Measurements from ENCODE around the gene XRN1.

GRCh38 chr3:141426418-141426879, 58.1 kb downstream of the ZBTB38 start:
- PRO-cap: bidirectional peak, plus-strand start at chr3:141426516, minus-strand start at chr3:141426510
- RRBS: no CpG with 5 or more reads among the region's 8 CpGs

DNA sequence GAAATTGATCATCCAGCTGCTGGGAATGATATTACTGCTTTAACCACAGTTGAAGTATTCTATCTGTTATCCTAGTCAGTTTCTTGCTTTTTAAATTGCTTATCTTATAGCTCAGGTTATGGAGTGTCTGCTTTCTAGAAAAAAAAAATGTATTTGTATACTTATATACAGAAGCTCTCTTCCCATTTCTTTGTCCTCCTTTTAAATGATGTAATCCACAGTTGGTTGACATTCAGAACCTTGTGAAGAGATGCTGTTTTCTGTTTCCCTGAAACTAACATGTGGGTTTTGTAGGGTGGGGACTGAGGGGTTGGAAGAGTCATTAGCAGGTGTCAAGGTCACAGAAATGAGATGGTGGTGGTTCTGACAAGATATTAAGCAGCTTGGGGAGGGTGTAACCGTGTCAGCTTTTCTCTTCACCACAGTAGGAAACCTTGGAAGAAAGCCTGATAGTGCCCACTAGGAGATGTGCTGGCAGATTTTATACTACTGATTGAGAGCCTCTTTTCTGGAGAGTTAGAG, 2.3 kb downstream of the RASA2 start:
- PRO-cap: no peak
- RRBS: no CpG with 5 or more reads among the region's 1 CpG

DNA sequence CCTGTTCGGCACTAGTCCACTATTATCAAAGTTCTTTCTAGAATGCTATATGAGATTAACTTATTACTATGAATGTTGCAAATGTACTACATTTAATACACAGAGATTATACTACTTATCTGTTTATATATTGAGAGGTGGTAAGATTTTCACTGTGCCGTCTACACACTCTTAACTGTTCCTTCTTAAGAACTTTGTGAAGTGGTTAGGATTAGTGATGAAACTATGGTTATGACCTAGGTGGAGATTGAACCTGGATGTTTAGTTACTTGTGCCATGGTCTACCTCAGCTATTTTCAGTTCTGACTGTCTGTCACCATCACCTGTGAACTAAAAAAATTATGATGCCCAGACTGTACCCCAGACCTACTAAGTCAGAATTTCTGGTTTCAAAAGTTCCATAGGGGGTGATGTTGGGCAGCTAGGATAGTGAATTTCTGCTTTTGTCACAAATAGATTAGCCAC, 6.3 kb downstream of the RASA2 start:
- PRO-cap: no peak
- RRBS: no CpG with 5 or more reads among the region's 2 CpGs

GRCh38 chr3:141498602-141499732, 12.1 kb downstream of the RASA2 start:
- PRO-cap: no peak
- RRBS: no CpG with 5 or more reads among the region's 13 CpGs

DNA sequence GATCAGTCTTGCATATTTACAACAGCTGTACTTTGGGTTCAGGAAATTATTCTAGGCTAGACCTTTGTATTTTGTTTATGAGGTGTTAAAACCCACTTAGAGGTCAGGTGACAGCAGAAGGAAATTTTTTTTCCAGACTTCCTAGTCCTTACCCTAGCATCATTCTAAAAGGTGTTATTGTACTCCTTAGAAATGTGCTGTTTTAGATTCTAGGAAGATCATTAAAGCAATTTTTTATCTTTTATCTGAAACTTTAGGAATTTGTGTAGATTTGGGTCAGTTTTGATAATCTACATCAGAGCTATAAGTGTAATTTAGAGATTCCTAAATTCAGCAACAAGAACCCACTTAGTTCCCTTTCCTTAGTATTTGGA, 2.4 kb downstream of the RNF7 start:
- PRO-cap: no peak

- PRO-cap: no peak
- RRBS: no CpG with 5 or more reads among the region's 4 CpGs
Measured at GRCh38 chr3:141796212-141796478, 32.9 kb downstream of the GRK7 start.

DNA sequence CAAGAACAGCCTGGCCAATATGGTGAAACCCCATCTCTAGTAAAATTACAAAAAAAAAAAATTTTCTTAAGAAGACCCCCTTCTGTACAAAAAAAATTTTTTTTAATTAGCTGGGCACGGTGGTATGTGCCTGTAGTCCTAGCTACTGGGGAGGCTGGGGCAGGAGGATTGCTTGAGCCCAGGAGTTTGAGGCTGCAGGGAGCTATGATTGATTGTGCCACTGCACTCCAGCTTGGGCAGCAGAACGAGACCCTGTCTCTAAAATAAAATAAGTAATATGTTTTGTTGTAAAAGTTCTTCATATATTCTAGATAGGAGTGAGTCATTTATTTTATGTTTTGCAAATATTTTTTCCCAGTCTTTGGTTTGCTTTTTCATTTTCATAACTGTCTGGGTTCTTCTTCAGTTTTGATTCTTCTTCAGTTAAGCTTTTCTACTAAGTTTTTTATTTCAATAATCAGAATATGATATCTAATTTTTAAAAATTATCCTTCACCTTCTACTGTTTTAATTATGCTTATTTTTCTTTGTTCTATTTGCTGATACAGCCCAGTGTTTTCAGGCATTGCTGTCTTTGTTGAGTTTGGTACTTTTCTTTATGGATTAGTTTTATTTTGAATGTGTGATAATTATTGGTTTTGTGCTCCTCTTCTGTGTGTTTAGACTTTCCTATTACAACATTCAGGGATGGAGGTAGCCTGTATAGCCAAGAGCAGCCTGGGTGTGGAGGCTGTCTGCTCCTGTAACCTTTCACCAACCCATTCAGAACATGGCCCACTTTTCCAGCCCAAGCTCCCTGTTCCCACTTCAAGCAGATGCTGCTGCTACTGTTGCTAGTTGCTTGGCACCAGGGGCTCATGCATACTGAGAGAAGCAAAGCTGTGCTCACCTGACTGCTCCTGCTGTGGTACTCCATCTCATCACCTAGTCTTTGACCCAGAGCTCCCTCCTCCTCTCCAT, 20.1 kb downstream of the ATP1B3 start:
- PRO-cap: no peak
- RRBS: no CpG with 5 or more reads among the region's 2 CpGs

GRCh38 chr3:141920602-141921024, 44.2 kb downstream of the ATP1B3 start:
- PRO-cap: no peak
- RRBS: no CpG with 5 or more reads among the region's 5 CpGs

- PRO-cap: no peak
- RRBS: no CpG with 5 or more reads among the region's 6 CpGs
Measured at GRCh38 chr3:142027054-142028202, 121.9 kb downstream of the TFDP2 start.

GRCh38 chr3:142032037-142032765, 117.1 kb downstream of the TFDP2 start:
- PRO-cap: no peak
- RRBS: no CpG with 5 or more reads among the region's 3 CpGs

- PRO-cap: no peak
- RRBS: no CpG with 5 or more reads among the region's 3 CpGs
Measured at GRCh38 chr3:142236060-142236494, 10.7 kb upstream of the GK5 start.

- PRO-cap: no peak
- RRBS: no CpG with 5 or more reads among the region's 2 CpGs
Measured at GRCh38 chr3:142421349-142421831, 26.4 kb downstream of the XRN1 start.

GRCh38 chr3:142447880-142448556, at the start of gene XRN1:
TSS of gene XRN1 (minus strand) at chr3:142448037.
- PRO-cap: bidirectional peak, plus-strand start at chr3:142448163, minus-strand start at chr3:142448037; unidirectional peak, minus-strand start at chr3:142448519
- RRBS: 2% methylated on average over 8 of the region's 47 CpGs

DNA sequence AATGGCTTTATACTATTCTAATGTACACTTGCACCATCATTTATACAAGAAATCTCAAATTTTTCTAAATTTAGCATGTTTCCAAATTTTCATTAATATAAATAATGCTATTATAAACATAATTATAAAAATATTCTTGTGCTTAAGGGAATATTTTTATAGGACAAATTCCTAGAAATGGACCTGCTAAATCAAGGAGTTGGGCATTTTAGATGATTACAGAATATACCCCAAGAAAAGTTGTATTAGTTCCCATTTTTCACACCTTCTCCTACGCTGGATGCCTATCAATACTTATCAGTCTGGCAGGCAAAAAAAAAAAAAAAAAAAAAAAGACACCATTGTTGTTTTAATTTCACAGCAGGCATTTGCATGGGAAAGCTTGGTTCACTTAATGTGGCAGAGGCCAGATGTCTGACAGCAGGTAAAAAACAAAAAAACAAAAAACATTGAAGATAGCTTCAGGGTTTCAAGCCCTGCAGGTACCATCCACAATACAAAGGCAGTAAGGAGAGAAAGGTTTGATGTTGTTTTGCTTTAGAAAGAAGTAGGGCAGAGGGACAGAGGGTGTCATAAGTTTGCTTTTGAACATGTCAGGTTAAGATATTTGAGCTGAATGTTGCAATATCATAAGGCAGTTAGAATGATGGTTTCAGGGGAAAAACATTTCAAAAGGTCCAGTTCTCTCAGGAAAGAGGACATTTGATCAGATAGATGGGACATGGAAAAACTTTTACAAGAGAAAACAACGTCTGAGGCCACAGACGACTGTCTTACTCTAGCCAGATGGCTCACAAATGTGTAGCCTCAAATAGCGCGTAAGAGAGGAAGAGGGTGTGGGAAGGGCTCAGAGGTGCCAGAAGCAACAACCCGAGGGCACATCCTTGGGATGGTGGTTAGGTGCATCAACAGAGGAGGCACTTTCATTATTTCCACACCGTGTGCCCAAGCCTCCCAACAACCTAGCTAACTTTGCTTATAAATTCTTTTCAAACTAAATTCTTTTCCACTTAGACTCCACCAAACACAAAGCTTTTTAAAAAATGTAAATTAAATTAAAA, 25.8 kb downstream of the PCOLCE2 start:
- PRO-cap: no peak
- RRBS: no CpG with 5 or more reads among the region's 7 CpGs

DNA sequence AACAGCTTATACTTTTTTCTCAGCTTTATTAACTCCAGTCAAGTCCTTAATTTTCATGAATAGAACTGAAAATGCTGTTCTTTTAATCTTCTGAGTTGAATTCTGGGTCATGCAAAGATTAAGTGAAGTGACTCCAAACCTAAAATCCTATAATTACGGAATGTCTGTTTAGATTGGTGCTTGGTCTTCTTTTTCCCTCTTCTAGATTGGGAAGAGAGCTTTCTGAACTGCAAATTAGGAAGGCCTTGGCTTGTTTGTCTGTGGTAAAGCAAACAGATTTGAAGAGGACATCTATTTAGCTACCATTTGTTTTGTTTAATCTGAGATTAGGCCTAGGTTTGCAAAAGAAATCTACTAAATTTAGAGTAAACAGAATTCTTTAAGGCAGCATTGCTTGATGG, 23.5 kb downstream of the PAQR9 start:
- PRO-cap: no peak
- RRBS: no CpG with 5 or more reads among the region's 1 CpG

DNA sequence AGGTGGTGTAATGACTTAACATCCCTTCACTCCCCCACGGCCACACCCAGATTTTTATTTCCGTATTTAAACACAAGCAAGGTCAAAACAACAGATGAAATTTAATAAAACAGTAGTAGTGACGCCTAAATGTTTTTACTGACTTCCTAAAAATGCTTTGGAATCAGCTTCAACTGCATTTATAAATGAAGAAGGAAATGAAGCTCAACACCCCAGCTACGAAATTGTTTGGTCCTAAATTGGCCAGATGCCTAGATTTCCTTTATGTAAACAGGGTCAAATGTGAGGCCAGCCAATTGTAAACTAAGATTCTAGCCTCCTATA, 324.4 kb downstream of the CHST2 start:
- PRO-cap: no peak
- RRBS: no CpG with 5 or more reads among the region's 4 CpGs

DNA sequence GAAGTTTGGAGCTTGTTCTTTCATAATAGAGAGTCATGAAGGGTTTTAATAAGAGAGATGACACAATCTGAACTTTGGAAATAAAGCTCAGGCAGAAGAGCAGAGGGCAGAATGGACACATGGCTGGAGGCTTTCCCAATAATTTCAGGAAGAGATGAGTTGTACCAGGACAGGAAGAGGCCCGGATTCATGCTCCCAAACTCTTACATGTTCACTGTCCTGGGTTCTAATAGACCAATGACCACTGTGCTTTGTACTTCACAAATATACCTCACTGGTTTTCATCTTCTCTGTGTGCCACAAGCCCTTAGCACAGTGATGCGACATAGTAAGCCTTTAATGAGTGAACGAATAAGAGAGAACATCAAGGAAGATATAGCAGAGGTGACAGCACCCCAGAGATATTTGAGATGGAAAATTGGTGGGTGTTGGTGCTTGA, 194.7 kb downstream of the SLC9A9 start:
- PRO-cap: no peak
- RRBS: no CpG with 5 or more reads among the region's 3 CpGs

- PRO-cap: no peak
Measured at GRCh38 chr3:143669515-143669848, 178.8 kb downstream of the SLC9A9 start.

- PRO-cap: no peak
- RRBS: no CpG with 5 or more reads among the region's 7 CpGs
Measured at GRCh38 chr3:144031734-144032473, 60.3 kb downstream of the DIPK2A start.

GRCh38 chr3:146158950-146159606, 1.9 kb downstream of the PLOD2 start:
- PRO-cap: no peak
- RRBS: no CpG with 5 or more reads among the region's 5 CpGs

Data from kidney (tissue), 2 donors.